Panc1 (cell line): ENCODE data around the genes PUS7, RINT1 and NAMPT.

- RRBS, 2 experiments, result no CpG with 5 or more reads among the region's 11 CpGs
Measured at GRCh38 chr7:104936319-104937184, 77.5 kb upstream of the KMT2E start.

DNA sequence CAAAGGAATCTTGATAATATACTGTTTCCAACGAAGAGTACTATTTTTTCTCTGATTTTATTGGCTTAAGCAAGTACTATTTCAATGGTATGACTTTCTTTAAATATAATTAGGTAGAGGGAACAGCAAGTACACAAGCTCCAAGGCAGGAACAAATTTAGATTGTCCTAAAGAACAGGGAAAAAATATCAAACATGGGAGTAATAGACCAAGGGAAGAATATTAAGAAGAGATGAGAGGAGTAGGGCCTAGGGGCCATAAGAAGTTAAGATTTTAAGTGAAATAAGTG lies 34.8 kb downstream of the KMT2E start:
- RRBS, 2 experiments, result no CpG with 5 or more reads among the region's 1 CpG

DNA sequence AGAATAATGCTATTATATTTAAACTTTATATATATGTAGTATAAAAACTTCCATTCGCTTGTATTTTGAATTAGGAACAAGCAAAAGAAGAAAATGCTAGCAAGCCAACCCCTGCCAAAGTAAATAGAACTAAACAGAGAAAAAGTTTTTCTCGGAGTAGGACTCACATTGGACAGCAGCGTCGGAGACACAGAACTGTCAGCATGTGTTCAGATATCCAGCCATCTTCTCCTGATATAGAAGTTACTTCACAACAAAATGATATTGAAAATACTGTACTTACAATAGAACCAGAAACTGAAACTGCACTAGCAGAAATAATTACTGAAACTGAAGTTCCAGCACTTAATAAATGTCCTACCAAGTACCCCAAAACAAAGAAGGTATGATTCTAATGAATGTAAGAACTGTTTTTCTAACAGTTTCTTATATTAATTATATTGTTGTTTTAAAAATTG lies 87.8 kb downstream of the KMT2E start:
- RRBS, 2 experiments, result no CpG with 5 or more reads among the region's 4 CpGs

DNA sequence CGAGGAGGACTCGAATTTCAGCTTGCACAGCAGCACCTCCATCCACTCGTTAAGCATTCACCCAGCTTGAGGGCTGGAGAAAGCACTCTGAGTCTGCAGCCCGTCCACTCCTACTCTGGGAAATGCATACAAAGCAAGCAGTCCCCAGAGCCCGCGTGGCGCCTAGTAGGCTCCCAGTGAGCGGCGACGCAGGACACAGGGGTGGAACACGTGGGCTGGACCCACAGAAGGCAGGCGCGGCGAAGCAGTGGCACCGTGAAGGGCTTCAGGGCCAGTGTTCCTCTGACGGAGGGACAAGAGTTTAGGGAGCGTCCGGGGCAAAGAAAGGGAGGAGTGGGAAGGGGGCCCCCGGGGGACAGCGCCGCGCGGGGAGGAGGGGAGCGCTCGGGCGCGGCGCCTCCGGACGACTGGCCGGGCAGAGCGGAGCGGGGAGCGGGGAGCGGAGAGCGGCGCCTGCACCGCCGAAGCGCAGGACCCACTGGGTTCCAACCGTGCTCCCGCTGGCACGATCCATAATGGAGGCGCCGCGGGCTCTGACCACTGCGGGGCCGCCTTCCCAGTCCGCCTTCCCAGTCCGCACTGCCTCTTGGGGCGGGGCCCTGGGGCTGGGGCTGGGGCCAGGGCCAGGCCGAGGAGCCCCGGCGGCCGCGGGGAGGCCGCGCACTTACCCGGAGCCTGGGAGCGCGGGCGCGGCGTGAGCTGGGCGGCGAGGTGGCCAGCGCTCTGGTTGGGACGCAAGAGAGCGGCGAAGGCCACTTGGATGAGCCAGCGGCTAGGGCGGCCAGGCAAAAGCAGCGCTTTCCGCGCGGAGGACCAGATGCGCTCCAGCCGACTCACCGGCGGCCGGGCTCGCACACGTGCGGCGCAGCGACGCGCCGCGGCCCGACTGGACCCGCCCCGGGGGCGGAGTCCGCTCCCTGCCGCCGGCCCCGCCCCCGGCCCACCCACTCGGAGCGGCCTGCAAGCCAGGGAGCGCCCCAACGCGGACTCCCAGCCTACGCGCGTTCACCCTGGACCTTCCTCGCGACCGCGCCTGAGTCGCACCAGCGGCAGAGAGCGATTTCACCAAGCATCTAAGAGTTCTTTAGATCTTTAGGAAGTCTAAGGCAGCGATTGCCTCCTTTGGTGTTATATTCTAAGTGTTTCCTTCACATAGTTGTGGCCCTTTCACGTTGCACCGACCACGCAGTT lies at the start of gene PUS7:
Gene PUS7, minus strand, starts transcription at position 888 of the 1,191 bp plus-strand sequence.
- RRBS, 2 experiments, result 2 to 3% methylated on average over 29 of the region's 118 CpGs

- RRBS, 2 experiments, result 1 to 9% methylated on average over 4 of the region's 50 CpGs
Measured at GRCh38 chr7:105531872-105532998, at the start of gene RINT1. TSS of gene RINT1 (plus strand) at chr7:105532201.

DNA sequence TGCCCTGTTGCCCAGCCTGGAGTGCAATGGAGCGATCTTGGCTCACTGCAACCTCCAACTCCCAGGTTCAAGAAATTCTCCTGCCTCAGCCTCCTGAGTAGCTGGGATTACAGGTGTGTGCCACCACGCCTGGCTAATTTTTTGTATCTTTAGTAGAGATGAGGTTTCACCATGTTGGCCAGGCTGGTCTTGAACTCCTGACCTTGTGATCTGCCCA lies 80.7 kb upstream of the EFCAB10 start:
- RRBS, 2 experiments, result no CpG with 5 or more reads among the region's 2 CpGs

GRCh38 chr7:105775933-105776483 lies 100.4 kb downstream of the ATXN7L1 start:
- RRBS, 2 experiments, result no CpG with 5 or more reads among the region's 8 CpGs

GRCh38 chr7:105807449-105808051 lies 68.8 kb downstream of the ATXN7L1 start:
- RRBS, 2 experiments, result no CpG with 5 or more reads among the region's 7 CpGs

GRCh38 chr7:105877715-105878011 lies 1.3 kb upstream of the ATXN7L1 start:
- RRBS, 2 experiments, result no CpG with 5 or more reads among the region's 8 CpGs

DNA sequence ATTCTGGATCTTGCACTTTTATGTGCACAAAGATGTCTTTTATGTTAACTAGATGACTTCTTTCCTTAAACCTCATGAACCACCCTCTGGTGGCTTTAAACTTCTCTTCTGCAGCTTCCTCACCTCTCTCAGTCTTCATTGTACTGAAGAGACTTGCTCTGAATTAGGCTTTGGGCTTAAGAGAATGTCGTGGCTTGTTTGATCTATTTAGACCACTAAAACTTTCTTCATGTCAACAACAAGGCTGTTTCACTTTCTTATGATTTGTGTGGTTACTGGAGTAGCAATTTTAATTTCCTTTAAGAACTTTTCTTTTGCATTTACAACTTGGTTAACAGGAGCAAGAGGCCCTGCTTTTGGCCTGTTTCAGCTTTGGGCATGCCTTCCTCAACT lies 38.2 kb upstream of the CDHR3 start:
- RRBS, 2 experiments, result no CpG with 5 or more reads among the region's 1 CpG

GRCh38 chr7:106177696-106178200 lies 65.6 kb upstream of the SYPL1 start:
- RRBS, 2 experiments, result no CpG with 5 or more reads among the region's 9 CpGs

DNA sequence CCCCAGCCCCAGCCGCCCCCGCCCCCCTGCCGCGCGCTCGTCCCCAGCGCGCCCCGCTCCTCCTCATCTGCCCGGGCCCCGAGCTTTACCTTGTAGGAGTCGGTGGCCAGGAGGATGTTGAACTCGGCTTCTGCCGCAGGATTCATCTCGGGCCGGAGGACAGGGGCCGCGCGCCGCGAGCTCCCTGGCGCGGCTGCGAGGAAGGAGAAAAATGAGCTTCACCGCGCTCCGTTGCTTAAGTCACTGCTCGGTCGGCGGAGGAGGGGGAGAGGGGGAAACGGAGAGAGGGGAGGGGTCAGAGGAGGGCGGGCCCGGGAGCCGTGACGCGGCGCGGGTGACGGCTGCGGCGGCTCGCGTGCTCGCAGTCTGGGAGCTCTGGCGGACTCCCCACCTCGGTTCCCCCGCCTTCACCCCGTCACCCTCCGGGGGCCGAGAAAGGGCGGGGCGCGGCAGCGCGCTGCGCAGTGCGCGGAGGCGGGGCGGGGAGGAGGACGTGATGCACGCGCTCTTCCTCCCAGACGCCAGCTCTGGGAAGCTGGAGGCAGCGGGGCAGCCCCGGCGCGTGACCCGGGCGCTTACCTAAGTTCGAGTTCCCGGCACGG lies at the start of gene NAMPT:
Gene NAMPT, minus strand, starts transcription at position 245 of the 602 bp plus-strand sequence.
- RRBS, 2 experiments, result 1 to 5% methylated on average over 18 to 33 of the region's 73 CpGs

DNA sequence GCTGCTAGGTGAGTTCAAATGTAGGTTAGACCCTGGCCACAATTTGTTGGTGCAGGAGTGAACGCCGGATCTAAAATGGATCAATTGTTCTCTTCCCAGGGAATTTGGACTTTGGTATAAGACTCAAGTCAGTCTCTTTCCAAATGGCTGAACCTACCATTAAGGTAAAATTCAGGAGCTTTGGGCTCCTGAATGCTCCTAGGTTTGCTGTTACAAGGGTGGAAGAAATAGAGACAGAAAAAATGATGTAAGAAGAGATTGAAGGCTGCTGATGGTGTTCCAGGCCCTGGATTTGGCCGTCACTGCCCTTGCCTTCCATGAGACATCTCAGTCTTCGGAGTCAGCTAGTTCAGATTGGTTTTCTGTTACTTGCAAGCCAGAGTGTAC lies 42.5 kb upstream of the NAMPT start:
- RRBS, 2 experiments, result no CpG with 5 or more reads among the region's 4 CpGs

- RRBS, 2 experiments, result no CpG with 5 or more reads among the region's 2 CpGs
Measured at GRCh38 chr7:106346519-106347089, 61.8 kb upstream of the NAMPT start.

- RRBS, 2 experiments, result no CpG with 5 or more reads among the region's 9 CpGs
Measured at GRCh38 chr7:106416936-106418009, 132.5 kb upstream of the NAMPT start.

- RRBS, 2 experiments, result no CpG with 5 or more reads among the region's 1 CpG
Measured at GRCh38 chr7:106418809-106419212, 134.0 kb upstream of the NAMPT start.

- RRBS, 2 experiments, result no CpG with 5 or more reads among the region's 6 CpGs
Measured at GRCh38 chr7:106518987-106519392, 142.0 kb downstream of the CCDC71L start.

DNA sequence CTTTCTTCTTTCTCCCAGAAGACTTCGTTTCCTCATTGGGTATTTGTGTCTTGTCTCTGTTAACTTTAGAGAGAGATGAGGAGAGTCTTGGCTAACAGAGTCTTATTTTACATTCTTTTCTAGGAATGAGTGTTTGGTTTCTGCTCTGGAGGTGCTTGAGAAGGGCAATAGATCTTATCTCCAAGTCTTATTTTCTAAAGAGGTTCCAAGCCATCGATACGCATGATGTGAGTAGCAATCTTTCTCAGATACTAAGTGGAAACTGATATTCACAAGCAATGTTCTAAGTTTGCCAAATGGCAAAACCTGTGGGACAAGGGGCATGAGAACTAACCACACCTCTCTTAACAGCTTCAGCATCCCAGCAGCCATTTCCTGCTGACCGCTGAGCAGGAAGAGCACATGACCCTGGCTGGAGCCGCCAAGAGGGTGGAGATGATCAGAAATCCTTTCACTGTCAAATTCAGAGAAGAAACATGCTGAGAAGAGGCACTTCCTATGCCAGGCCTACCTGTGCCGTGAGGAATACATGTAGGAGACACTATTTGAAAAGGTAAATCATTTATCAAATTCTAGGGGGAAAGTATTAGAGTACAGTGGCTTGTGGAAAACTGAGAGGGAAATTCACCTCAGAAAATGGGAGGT lies 35.2 kb downstream of the CCDC71L start:
- RRBS, 2 experiments, result no CpG with 5 or more reads among the region's 6 CpGs

DNA sequence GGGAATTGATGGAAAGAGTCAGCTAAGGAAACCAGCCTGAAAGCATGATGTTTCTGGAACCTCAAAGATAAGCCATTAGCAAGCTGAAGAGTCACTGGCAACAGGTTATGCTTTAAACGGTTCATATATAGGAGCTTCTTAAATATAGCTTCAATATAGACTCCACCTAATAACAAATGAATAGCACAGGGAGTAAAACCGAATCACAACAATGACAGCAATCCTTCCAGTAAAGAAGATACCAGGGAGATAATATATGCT lies 20.4 kb downstream of the CCDC71L start:
- RRBS, 2 experiments, result no CpG with 5 or more reads among the region's 2 CpGs